ENCODE measurements around the gene SPP2.

GRCh38 chr2:234050312-234050943 is at the start of gene SPP2:
Gene SPP2 (plus strand): TSS chr2:234050702.
- RRBS = no CpG with 5 or more reads among the region's 4 CpGs

GRCh38 chr2:234164379-234165199 is 114.1 kb downstream of the SPP2 start:
- RRBS = no CpG with 5 or more reads among the region's 16 CpGs

GRCh38 chr2:234251736-234252323 is 201.3 kb downstream of the SPP2 start:
- RRBS = no CpG with 5 or more reads among the region's 6 CpGs

- RRBS = no CpG with 5 or more reads among the region's 15 CpGs
Observed at GRCh38 chr2:234444580-234445488, 52.0 kb downstream of the ARL4C start.

DNA sequence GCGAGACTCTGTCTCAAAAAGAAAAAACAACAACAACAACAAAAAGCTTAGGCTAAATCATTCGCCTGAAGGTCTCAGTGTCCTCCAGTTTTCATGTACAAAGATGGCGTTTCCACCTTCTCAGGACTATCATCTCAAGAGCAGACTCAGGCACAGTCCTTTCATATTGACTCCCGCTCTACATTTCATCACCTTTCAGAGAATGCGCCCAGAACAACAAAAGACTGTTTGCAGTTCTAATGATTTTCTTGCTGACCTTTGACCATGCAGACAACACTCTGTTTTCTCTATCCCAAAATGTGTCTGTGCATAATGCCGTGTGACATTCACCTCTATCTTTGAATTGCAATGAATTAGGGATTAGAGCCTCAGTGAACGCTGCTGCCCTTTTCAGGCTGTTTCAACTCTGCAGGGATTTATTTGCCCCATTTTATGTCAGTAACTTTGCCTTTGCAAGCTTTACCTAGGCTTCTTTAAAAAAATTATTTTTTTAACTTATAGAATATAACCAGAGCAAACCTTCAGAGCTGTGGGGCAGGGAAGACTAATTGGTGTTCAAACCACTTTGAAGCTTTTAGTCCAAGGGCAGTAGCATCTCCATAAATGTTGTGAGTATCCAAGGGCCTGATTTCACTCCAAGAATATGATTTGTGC is 80.5 kb upstream of the SH3BP4 start:
- RRBS = no CpG with 5 or more reads among the region's 7 CpGs

DNA sequence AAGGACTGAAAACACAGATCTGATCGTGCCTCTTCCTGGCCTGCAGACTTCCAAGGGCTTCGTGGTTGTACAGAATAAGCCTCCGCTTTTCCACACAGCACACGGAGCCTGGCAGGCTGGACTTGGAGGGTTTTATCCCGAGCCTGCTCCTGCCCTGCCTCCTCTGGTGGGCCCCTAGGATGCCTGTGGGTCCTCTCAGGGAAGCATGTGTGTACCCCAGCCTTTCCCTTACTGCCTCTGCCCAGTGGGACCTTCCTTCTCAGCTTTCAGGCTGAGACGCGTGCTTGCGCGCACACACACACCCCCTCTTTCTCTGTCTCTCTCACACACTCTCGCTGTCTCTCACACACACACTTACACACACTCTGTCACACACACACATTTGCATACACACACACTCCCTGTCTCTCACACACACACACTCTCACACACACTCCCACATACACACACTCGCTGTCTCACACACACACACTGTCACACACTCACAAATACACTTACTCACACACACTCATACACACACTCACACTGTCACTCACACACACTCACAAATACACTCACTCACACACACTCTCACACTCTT is 17.8 kb downstream of the SH3BP4 start:
- RRBS = no CpG with 5 or more reads among the region's 11 CpGs

GRCh38 chr2:234991979-234992317 is 40.1 kb downstream of the SH3BP4 start:
- RRBS = no CpG with 5 or more reads among the region's 8 CpGs

DNA sequence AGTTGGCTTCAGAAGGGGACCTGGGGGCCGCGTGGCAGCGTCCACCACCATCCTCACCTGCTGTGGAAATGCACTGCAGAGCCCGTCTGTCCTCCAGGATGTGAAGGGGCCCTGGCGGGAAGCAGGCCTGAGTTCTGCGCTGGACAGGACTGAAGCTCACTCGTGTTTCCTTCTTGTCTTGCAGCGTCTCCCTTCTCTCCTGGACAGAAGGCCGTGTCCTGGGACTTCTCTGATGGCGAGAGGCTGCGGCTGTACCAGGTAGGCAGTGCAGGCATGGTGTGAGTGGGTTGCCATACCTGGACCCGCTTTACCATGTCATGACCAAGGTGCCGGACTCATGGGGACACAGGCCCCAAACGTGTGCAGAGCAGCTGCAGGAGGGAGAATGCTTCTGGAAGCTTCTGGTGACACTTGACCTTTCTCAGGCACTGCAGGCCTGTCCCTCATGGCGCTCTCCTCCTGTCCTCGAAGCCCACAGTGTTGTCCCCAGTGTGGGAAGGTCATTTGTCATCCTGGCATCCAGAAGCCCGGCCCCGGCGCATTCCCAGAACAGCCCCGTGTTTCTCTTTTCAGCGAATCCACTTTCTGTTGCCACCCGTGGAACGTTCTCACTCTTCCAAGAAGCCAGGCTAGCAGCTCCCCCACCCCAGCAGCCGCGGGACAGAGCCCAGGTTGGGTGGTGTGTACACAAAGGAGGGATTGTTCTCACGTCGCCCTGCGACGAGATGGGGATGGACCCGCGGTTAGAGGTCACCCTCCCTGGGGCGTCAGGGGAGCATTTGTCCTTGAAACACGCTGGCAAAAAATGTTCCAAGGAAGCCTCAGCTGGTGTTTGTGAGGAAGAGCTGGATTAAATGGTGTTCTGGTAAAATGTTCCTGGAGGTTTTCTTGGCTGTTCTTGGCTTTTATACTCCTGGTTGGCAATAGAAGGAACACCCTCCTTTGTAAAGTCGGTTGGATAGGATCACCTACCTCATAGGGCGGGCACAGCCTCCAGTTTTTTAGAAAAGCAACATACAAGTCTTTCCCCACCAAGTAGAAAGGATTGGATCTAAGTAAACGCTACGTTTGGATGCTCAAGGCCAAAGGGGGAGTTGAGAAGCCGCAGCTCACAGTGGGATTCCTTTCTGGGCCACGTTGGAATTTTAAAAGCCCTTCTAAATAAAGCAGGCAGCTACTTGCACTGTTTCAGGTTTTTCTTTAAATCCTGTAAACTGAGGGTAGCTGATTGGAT is 43.7 kb downstream of the SH3BP4 start:
- RRBS = no CpG with 5 or more reads among the region's 39 CpGs

GRCh38 chr2:234999639-235000439 is 48.0 kb downstream of the SH3BP4 start:
- RRBS = no CpG with 5 or more reads among the region's 12 CpGs

- RRBS = no CpG with 5 or more reads among the region's 23 CpGs
Observed at GRCh38 chr2:235041799-235042466, 90.1 kb downstream of the SH3BP4 start.

GRCh38 chr2:235066947-235067299 is 115.1 kb downstream of the SH3BP4 start:
- RRBS = no CpG with 5 or more reads among the region's 5 CpGs

GRCh38 chr2:235418823-235419225 is 75.0 kb upstream of the AGAP1 start:
- RRBS = no CpG with 5 or more reads among the region's 4 CpGs

GRCh38 chr2:235495015-235495138 is 1.0 kb downstream of the AGAP1 start:
- RRBS = no CpG with 5 or more reads among the region's 15 CpGs

- RRBS = 7% methylated on average over 10 of the region's 31 CpGs
Observed at GRCh38 chr2:235495139-235495820, 1.4 kb downstream of the AGAP1 start.

DNA sequence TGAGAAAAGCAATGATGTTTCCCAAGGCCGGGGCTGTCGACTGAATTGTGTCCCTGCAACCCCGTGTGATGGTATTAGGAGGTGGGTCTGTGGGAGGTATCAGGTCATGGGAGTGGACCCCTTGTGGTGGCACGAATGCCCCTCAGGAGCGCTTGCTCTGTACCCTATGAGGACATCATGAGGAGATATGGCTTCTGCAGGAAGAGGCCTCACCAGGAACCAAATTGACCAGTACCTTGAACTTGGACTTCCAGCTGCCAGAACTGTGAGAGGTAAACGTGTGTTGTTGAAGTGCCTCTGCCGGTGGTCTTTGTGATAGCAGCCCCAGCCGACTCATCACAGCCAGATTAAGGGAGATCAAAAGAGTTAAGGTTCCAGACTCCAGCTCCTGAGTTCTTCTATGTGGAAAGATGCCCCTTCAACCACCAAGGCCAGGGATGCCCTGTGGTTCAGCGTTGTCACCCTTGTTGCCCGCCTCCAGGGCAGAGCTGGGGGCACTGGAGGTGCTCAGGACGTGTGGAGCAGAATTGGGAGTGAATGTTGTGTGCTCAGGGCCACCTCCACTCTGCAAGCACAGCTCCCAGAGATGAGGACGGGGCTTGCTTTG is 103.0 kb downstream of the AGAP1 start:
- RRBS = no CpG with 5 or more reads among the region's 12 CpGs

DNA sequence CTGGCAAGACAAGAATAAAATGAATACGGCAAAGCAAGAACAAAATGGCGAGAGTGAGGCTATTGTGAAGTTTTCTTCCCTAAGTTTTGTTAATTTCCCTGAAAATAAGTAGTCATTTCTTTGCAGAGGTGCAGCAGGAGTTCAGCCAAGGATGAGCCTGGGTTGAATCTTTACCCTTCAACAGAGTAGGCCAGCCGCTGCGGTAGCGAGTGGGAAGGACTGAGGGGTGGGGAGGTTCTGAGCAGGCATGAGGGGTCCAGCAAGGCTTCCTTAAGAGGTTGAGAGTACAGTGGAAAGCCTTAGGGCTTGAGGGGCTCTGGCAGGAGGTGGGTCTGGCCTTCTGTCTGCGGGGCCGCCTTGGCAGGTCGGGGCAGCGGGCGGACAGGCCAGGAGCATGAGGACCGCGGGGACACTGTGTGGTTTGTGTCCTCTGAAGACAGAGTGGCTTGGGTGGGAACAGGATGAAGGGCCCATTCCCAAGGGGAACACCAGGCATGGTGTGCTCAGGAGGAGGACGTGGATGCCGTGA is 250.2 kb downstream of the AGAP1 start:
- RRBS = no CpG with 5 or more reads among the region's 14 CpGs

DNA sequence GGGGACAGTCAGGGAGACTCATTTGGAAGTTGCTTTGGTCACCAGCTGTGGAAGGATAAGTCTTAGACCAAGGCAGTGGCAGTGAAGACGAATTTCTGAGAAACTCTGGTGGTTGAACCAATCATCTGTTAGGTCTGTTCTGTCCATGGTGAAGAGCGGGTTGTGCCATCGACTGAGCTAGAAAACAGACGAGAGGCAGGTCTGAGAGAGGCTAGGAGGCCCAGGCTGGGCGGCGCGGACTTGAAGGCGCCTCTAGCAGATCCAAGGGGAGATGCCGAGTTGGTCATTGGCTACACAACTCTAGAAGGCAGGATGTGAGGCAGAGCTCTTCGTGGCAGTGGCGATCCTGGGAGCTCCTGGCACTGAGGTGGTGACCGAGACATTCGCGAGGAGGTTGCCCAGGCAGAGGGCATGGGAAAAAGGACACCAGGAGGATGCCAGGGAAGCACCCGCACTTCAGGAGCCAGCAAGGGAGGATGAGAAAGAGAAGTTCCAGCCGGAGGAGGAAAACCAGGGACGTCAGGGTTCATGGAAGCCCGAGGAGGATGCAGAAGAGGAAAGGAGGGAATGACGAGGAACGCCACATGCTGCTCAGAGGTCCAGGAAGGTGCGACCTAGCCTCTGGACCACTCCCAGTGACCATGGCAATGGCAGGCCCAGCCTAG is 298.8 kb downstream of the AGAP1 start:
- RRBS = no CpG with 5 or more reads among the region's 21 CpGs

DNA sequence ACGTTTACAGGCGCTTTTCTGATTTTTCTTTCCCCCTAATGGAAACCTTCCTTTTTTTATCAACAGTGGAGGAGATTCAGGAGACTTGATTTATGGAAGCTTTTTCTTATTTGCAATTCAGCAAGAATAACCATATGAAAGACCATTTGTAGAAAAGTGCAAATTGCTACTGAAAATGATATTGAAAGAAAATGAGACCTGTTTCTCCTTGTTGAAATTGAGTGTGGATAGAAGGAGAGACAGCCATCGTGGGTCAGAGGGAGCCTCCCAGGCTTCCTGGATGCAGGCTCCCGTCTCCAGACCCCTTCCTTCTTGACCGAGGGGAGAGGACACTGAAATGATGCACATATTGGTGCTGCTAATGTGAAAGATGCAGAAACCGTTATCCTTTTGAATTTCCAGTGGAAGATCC is 331.1 kb downstream of the AGAP1 start:
- RRBS = no CpG with 5 or more reads among the region's 6 CpGs

DNA sequence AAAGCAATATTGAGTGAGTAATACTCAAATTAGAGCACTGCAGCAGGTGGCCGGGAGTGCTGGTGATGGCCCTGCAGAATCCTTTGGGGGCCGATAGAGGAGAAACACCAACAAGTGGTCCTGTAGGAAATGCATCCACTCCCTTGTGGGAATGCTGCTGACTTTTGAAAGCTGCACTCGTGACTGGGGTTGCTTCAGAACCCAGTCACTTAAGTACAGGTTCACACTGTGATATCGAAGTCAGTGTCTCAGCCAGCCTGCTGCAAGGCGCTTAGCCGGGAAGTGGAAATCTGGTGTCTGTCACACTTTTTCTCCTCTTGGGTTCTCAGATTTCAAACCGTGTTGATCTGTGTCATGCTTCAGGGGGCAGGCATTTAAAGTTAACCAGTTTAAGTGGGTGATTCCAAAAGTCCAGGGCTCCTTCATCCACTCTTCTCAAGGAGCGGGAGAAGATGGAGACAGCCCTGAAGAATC is 331.9 kb downstream of the GBX2 start:
- RRBS = 92% methylated on average over 1 of the region's 8 CpGs

- RRBS = no CpG with 5 or more reads among the region's 7 CpGs
Observed at GRCh38 chr2:235908530-235909198, 259.5 kb downstream of the GBX2 start.